Subcutaneous adipose tissue (tissue), 3 donors: ENCODE measurements around the genes CSTL1, CST2 and GGTLC1.

DNA sequence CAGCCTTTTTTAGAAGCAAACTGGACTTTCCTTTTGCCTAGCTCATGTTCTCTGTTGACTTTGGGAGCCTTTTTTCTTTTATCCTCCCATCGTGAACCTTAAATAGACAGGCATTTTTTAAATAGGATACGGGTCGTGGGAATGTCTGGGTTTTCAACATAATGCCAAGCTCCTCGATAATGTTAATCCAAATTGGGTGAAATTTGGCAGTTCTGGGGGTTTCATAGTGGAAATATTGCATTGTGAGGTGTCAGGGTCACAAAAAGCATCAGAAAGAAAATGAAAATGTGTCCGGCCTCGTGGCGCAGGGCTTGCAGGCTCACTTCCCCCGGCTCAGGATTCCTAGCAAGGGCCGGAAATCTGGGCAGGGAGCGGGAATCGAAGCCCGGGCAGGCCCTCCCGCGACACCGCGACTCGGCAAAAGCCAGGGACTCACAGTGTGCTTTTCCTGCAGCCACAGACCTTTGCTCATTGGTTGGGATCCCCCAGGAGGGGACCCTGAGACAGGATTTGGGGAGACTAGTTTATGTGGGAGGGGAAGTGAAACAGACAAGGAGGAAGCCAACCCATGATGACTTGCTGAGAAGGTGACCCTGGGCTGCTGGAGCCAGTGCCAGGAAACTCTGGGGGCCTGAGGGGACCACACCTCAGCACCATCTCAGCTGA is 771 bp upstream of the CD93 start:
- PRO-cap, result bidirectional peak, plus-strand start at position 616 of the sequence, minus-strand start at position 419 of the sequence
- RAMPAGE, long total RNA, 3 experiments, result no peak in any of the 3 experiments

DNA sequence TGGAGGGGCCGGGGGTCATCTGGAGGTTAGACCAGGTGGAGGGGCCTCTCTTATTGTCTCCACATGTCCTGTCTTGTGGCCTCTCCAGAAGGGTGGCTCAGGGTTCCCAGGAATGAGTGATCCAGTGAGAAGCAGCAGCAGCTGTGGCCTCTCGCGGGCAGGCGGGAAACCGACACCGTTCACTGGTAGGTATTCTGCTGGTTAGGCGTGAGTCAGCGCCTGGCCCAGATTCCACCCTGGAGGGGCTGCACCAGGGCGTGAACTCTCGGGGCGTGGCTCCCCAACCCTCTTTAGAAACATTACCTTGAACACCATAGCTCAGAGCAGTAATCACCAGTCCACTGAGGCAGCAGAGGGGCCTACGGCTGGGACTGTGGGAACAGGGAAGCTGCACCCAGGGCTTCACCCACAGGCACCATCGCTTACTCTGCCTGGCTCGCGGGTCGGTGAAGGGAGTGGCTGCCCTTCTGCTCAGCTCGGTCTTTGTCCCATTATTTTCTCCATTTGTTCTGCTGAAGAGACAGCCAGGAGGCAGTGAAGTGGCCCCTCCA is 50.8 kb upstream of the CD93 start:
- PRO-cap, result no peak
- RAMPAGE, long total RNA, 3 experiments, result no peak in any of the 3 experiments

DNA sequence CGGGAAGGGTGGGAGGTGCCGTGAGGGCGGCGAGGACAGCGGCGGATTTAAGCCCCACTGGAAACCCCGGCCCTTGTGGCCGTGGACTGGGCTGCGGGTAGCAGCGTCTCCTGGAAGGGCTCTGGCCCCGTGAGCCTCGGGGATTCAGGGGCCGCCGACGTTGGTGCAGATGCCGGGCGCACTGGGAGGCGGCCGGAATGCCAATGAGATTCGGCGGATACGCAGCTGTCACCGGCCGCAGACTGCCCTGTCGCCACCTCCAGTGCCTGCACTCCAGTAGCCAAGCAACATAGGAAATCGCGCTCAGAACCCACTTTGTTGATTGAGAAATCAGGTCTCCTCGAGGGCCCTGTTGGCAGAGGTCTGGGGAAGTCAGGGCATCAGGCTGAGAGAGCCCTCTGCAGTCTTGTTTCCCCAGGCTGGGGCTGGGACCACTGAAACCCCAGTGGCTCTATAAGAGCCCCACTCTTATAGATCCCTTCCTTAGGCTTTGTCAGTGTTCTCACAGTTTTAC is 592 bp downstream of the GZF1 start:
- PRO-cap, result unidirectional peak, minus-strand start at position 131 of the sequence; unidirectional peak, minus-strand start at position 199 of the sequence; unidirectional peak, minus-strand start at position 278 of the sequence
- RAMPAGE, long total RNA, 3 experiments, result no peak in any of the 3 experiments

DNA sequence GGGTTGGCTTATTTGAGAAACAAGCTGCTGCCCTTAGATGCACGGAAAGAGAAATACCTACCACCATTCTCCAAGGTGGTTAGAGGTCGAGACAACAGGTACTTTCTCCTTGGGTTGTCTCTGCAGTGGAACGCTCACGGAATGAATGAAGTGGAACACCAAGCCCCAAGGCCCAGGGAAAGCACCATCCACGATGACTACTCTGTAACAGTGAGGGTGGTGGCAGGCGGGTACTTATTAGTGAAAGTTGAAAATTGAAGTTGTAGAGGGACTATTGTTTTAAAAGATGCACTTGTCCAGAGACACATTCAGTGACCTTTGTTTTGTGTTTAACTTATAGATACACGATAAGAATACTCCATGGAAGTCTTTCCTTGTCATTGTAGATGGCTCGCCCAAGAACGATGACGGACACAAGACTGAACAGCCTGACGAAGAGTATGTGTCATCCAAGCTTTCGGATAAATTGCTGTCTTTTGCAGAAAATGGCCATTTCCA is 7.8 kb downstream of the GZF1 start:
- PRO-cap, result no peak
- RAMPAGE, long total RNA, 3 experiments, result no peak in any of the 3 experiments

DNA sequence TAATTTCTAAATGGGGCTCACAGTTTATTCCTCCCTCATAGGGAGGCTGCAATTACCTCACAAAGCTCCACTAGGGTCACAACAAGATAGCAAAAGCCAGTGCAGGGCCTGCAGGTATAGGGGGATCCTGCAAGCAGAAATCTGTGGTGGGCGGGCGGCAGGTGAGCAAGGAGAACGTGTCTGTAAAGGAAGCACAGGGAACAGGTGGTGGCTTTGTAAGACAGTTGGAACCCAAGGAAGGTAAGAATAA is at the start of gene CSTL1:
Gene CSTL1, plus strand, starts transcription at position 119 of the 250 bp plus-strand sequence.
- PRO-cap, result no peak
- RAMPAGE, long total RNA, 3 experiments, result no peak in any of the 3 experiments

DNA sequence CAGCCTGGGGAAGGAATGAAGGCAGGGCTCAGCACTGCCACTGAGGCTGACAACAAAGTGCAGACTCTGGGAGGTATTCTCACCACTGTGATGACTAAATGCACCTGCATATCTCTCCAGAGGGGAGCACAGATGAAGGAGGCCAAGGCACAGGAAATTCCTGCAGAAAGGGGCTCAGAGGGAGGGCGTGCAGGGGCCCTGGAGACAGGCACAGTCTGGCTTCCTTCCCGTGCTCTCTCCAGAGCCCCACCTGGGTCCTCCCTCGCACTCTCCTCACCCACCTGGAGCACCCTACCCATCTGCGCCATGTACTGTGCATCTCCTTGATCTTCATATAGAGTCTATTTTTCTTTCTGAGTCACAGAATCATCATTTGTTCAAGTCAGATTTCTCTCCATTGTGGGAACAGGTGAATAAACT is 16.1 kb downstream of the CST9L start:
- PRO-cap, result no peak
- RAMPAGE, long total RNA, 3 experiments, result no peak in any of the 3 experiments

DNA sequence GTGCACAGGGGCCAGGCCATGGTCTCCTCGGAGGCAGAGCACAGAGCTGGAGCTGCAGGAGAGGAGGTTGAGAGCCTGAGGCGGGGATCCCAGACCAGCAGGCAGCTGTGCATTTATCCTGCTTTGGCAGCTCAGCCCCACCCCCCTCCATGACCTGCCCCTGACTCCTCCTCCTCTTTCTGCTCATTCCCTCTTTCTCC is at the start of gene CST2:
Gene CST2, minus strand, starts transcription at position 89 of the 200 bp plus-strand sequence.
- PRO-cap, result no peak
- RAMPAGE, long total RNA, 3 experiments, result no peak in any of the 3 experiments

GRCh38 chr20:23988567-23988888 is at the start of gene GGTLC1:
Gene GGTLC1, minus strand, starts transcription at chr20:23988779.
- PRO-cap, result no peak
- RAMPAGE, long total RNA, 3 experiments, result no peak in any of the 3 experiments

DNA sequence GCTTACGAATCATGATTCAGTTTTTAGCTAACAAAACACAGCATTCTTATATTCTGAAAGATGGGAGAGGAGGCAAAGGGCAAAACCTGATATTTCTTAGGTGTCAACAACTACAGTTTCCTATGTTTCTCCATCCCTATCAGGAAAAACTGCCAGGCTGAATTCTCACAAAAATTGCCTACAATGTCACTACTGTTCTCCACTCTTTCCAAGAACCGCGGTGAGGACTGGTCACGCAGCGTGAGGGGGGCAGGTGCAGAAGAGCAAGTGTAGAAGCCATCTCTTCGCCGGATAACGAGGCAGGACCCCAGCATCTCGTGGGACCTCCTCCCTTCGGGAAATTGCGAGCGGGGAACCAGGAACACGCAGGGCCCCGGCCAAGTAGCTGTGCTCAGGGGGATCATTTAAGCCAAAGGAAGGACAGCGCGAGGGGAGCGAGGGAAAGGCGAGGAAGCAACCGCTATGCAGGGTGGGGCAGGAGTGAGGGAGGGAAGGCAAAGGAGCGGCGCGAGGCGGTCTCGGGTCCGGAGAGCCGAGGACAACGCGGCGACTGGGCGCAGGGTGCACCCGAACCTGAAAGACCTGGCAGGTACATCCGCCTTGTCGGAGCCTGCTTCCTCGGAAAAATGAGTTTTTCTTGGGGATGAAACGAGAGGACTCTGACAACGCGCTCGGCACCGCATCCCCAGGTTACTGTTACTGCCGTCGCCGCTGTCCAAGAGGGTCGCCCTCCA is 570 bp downstream of the APMAP start:
- PRO-cap, result no peak
- RAMPAGE, long total RNA, 3 experiments, result no peak in any of the 3 experiments

DNA sequence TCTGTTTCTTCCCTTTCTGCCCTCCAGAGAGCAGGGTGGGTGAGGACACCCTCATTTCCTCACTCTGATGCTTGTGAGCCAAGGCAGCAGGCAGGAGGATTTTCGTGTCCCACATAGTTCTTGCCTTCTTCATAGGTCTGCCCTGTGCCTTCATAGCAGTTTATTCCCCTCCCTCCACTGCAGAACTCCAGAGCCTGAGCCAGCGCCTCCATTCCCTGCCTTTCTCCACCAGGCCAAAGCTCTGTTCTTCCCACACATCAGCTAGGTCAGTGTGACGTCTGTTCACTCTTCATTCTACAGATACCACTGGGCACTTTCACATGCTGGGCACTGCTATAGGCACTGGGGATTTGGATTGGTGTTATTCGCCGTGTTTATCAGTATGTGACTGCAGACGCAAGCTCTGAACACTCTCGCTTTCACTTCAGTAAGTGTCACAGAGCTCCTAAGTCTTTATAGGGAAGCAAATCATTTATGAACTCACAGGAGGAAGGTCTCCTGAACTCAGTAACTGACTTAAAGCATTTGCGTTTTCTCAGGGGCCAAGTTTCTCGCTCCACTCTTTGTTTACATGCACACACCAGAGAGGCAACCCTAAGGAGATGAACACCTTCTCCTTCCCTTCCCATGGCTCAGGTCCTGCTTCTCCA is 6.1 kb upstream of the APMAP start:
- PRO-cap, result no peak
- RAMPAGE, long total RNA, 3 experiments, result no peak in any of the 3 experiments

DNA sequence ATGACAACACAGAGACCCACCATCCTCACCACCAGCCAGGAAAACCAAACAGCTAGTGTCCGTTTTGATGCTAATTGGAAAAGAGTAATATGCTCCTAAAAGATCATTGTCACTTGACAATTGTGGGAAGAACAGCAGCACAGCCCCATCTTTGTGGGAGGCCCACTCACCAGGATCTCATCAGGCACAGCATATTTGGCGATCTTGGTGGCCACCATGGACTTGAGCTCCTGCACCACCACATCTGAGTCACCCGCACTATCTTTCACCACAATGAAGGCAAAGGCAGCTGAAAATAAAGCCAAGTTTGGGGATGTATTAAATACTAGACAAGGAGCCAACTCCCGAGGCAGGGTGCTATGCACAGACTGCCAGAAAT is 16.5 kb upstream of the APMAP start:
- PRO-cap, result no peak
- RAMPAGE, long total RNA, 3 experiments, result no peak in any of the 3 experiments

- PRO-cap, result no peak
- RAMPAGE, long total RNA, 3 experiments, result no peak in any of the 3 experiments
These were observed 8.8 kb upstream of the VSX1 start for GRCh38 chr20:25090587-25091248.

DNA sequence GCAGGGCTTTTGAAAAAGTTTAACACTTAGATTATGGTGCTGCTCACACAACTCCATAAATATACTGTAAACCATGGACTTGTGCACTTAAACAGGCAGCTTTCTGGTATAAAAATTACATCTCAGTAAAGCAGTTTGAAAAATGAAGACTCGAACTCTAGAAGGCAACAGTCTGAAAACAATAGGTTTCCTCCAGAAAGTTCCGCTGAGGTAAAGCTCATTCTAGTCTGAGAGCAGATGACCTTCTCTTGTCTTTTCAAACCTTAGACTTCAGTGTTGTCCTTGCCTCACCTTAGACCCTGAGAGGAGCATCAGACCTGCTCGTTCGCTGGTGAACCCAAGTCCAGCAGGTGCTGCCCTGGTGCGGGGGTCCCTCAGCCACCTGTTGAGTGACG is 14.8 kb upstream of the PYGB start:
- PRO-cap, result no peak
- RAMPAGE, long total RNA, 3 experiments, result no peak in any of the 3 experiments

DNA sequence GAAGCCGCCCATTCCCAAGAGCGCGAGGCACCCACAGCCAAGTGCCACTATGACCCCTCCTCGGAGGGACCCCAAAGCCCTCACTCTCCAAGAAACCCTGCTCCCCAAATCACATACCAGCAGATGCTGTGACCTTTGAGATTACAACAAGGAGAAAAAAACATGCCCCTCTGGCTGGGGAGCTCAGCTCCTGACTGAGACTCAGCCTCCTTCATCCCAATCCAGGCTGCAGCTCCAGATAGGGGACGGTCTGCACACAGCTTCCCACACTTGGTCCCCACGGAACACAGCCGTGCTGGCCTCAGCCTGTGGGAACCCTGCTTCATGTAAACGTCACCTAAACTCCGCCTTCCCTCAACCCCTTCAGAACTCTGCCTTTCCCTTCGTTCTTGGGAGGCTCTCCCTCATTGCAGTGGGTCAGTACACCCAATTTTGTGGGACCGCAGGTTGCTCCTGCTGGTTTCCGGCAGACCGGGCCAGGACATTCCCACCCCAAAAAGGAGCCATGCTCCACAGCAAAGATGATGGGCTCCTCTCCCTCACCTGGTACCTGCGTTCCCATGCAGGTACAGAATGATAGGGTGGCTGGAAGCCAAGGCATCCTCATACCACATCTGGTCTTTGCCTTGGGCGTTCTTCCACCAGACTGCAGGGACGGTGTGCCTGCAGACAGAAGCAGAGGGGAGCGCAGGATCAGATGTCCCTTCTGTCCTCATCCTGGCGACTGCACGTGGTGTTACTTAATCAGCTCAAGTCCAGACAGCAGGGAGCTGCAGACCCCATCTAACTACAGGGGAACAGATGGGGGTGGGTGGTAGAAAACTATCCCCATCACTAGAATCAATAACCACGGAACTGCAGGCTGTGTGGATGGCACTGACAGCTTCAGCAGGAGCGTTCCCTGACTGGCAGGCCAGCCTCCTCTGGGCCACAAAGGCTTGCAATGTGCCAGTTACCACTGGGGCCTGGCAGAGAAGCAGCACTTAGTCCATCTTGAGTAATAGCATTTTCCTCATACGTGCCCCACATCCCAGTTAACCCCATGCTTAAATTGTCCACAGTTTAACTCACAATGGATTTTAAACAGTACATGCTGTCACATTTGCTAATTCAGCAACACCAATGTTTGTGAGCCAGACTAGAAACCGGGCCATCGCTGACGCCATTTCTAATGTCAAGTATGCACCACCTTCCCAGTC is 70.6 kb downstream of the ABHD12 start:
- PRO-cap, result no peak
- RAMPAGE, long total RNA, 3 experiments, result no peak in any of the 3 experiments

DNA sequence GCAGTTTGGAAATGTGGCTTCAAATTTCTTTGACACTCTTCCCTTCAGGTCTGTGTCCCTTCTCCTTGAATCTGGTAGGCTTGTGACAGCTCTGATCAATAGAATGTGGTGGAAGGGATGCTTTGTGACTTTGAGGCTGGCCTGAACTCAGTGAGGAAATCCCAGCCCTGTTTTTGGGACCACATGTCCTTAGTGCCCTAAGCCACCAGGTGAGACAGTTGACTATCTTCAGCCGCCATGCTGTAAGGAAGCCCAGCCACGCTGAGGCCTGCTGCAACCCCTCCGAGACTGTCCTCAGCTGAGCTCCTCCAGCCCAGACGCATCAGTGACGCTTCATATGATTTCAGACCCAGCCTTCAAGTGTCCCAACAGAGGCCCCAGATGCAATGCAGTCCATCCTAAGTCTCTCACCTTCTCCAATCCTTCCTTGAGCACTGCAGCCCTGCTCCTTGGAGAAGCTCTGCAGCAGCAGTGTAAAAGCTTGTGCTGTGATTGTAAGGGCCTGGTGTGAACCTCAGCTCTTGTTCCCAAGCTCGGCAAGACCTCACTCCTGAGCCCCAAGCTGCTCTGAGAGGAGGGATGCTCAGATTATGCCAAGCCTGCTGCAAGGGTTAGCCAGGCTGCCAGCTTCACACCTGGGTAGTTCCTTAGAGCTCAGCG is 76.2 kb downstream of the NINL start:
- PRO-cap, result no peak
- RAMPAGE, long total RNA, 3 experiments, result start-site peak on the minus strand in 1 of 3 experiments, centred at position 148 of the sequence, 5 reads per replicate

- PRO-cap, result no peak
- RAMPAGE, long total RNA, 3 experiments, result no peak in any of the 3 experiments
These were observed 942 bp downstream of the NINL start for GRCh38 chr20:25584460-25584718.

DNA sequence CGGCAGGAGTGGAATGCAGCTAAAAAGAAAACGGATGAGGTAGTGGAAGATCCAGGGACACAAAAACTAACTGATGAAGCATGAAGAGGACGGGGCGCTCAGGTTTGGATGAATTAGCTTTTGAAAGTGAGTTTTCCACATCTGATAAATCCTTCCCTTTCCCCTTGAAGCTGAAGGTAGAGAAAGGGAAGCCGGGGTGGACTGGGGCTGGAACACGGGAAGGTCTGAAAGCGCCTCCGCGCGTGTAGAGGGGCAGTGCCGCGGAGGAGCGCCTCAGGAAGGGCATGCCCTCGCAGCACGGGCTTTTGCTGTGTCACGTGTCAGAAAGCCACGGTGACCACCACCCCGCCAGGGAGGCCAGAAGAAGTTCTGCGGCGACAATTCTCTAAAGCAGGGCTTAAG is 848 bp downstream of the NANP start:
- PRO-cap, result no peak
- RAMPAGE, long total RNA, 3 experiments, result no peak in any of the 3 experiments

GRCh38 chr20:29883951-29884933 is 1373.2 kb upstream of the DEFB115 start:
- PRO-cap, result no peak
- RAMPAGE, long total RNA, 3 experiments, result no peak in any of the 3 experiments

DNA sequence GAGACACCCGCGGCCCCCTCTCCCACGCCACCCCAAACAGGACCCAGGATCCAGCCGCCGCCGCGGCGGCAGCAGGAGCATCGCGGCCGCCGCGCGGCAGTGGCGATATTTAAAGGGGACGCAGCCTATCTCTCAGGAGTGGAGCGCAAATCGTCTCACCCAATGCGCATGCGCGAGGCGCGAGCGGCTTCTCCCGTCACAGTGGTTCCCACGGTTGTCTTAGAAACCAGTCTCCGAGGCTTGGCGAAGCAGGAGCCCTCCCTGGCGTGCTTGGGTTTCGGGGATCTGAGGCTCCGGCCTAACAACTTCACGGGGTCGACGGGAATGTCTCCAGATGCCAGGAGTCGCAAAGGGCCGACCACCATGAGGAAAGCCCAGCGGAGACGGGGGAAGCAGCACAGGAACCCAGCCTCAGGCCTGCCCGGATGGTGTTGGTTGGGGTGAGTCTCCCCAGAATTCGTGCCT is 973.4 kb upstream of the DEFB115 start:
- PRO-cap, result no peak
- RAMPAGE, long total RNA, 3 experiments, result no peak in any of the 3 experiments

DNA sequence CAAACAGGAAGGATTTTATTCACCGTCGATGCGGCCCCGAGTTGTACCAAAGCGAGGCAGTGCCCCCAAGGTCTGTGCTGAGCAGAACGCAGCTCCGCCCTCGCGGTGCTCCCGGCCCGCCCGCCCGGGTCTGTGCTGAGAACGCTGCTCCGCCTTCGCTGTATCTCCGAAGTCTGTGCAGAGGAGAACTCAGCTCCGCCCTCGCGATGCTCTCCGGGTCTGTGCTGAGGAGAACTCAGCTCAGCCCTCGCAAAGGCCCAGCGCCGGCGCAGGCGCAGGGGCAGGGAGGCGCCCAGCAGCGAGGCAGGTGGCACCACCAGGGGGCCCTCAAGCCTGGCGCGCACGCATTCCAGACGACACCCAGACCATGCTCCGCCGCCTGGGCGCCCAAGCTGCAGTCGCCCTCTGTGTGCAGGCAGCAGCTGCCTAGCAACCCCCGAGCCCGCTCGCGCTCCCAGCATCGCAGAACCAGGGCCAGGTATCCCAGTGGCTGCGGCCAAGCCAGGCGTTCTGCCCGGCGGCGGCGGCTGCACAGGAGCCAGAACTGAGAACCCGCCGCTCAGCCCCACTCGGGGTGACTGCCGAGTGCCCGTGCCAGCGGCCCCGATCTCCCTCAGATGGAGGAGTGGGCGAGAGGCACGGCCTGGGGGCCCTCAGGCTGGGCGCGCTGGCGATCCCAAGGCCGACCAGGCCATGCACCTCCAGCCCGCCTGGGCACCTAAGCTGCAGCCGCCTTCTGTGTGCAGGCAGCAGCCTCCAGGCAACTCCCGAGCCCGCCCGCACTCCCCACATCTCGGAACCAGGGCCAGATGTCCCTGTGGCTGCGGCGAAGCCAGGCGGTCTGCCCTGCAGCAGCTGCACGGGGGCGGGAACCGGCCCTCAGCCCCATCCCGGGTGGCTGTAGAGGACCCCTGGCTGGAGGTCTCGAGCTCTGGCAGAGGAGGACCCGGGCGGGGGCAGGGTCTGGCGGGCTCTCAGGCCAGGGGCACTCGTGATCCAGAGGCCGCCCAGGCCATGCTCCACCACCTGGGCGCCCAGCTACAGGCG is 672.0 kb upstream of the DEFB115 start:
- PRO-cap, result no peak
- RAMPAGE, long total RNA, 3 experiments, result no peak in any of the 3 experiments